ENCODE data around the genes FOXD4, SMARCA2 and SLC1A1.

DNA sequence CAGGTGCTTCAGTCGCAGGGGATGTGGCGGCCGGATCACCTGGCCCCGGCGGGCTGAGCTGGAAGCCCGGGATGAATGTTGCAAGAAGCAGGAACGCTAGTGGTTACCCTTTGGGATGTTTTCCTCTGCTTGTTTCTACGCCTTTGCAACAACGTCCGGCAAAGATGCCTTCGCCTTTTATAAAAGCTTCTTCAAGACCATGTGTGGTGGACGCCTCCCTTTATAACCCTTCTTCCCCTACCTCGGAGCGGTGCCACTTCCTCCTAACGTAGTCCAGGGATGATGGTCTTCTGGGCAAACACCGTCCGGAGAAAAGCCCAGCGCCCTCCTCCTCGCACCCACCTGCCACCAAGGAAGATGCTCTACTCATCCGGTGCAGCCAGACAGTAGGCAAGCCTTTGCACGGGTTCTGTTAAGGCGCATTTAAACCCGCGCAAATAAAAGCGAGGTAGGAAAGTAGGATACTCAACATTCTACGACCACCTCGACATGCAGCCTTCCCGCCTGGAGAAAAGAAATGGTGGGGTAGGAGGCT is at the start of gene FOXD4:
FOXD4 (minus strand) TSS at position 291 of the 535 bp plus-strand sequence.
- PRO-cap, result no peak
- RRBS, 2 experiments, result 30 to 82% methylated on average over 2 to 5 of the region's 28 CpGs

DNA sequence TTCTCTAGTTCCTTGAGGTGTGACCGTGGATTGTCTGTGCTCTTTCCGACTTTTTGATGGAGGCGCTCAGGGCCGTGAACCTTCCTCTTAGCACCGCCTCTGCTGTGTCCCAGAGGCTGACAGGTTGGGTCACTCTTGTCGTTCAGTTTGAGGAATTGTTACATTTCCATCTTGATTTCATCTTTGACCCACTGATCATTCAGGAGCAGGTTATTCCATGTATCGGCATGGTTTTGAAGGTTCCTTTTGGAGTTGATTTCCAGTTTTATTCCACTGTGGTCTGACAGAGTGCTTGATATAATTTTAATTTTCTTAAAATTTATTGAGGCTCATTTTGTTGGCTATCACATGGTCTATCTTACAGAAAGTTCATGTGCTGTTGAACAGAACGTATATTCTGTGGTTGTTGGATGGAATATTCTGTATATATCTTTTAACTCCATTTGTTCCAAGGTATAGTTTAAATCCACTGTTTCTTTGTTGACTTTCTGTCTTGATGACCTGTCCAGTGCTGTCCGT is 8.6 kb upstream of the FOXD4 start:
- PRO-cap, result no peak
- RRBS, 2 experiments, result no CpG with 5 or more reads among the region's 9 CpGs

GRCh38 chr9:210870-211406 is 3.7 kb upstream of the DOCK8 start:
- PRO-cap, result no peak
- RRBS, 2 experiments, result no CpG with 5 or more reads among the region's 8 CpGs

DNA sequence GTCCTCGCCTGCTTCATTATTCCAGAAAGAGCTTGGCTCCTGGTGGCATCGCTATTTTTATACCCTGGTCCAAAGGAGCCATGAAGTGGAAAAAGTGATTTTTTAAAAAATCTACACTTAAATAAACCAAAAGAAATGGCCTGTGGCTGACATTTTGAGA is 727 bp downstream of the DOCK8 start:
- PRO-cap, result no peak
- RRBS, 2 experiments, result no CpG with 5 or more reads among the region's 2 CpGs

DNA sequence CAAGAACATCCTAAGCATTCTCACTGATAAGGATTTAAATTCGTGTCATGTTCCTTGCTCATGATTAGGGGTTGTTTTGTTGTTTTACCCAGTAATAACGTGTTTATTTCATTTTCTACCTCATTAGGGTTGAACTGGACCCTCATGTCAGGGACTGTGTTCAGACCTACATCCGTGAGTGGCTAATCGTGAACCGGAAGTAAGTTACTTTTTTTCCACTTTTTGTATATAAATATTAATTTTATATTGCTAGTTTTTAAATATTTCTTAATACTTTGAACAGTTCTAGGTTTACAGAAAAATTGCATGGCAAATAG is 74.7 kb downstream of the DOCK8 start:
- PRO-cap, result no peak
- RRBS, 2 experiments, result no CpG with 5 or more reads among the region's 5 CpGs

DNA sequence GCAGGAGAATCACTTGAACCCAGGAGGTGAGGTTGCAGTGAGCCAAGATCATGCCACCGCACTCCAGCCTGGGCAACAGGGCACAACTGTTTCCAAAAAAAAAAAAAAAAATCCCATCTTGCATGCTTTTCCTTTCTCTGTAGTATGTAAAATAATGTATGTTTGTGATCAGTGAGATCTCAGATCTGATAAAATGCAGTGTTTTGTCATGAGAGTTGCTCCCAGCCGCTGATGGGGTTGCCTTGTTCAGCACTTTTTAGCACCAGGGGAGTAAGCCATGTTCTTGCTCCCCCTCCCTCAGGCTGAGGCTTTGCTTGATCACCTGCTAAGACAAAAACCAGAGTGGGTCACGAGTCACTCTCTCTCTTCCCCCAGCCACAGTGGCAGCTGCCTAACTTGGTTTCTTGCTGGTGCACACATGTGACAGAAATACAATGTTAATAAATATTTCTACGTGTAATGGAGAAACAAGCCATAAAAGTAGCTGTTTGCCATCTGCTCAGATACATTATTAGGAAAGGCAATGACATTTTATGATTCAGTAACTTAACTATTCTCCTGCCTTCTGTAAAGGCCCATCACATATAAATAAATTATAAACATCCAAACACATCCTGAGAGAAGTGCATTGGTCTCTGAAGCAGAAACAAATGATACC is 124.6 kb downstream of the KANK1 start:
- PRO-cap, result no peak
- RRBS, 2 experiments, result no CpG with 5 or more reads among the region's 4 CpGs

GRCh38 chr9:744670-745259 is 96.7 kb upstream of the DMRT1 start:
- PRO-cap, result no peak
- RRBS, 2 experiments, result no CpG with 5 or more reads among the region's 7 CpGs

DNA sequence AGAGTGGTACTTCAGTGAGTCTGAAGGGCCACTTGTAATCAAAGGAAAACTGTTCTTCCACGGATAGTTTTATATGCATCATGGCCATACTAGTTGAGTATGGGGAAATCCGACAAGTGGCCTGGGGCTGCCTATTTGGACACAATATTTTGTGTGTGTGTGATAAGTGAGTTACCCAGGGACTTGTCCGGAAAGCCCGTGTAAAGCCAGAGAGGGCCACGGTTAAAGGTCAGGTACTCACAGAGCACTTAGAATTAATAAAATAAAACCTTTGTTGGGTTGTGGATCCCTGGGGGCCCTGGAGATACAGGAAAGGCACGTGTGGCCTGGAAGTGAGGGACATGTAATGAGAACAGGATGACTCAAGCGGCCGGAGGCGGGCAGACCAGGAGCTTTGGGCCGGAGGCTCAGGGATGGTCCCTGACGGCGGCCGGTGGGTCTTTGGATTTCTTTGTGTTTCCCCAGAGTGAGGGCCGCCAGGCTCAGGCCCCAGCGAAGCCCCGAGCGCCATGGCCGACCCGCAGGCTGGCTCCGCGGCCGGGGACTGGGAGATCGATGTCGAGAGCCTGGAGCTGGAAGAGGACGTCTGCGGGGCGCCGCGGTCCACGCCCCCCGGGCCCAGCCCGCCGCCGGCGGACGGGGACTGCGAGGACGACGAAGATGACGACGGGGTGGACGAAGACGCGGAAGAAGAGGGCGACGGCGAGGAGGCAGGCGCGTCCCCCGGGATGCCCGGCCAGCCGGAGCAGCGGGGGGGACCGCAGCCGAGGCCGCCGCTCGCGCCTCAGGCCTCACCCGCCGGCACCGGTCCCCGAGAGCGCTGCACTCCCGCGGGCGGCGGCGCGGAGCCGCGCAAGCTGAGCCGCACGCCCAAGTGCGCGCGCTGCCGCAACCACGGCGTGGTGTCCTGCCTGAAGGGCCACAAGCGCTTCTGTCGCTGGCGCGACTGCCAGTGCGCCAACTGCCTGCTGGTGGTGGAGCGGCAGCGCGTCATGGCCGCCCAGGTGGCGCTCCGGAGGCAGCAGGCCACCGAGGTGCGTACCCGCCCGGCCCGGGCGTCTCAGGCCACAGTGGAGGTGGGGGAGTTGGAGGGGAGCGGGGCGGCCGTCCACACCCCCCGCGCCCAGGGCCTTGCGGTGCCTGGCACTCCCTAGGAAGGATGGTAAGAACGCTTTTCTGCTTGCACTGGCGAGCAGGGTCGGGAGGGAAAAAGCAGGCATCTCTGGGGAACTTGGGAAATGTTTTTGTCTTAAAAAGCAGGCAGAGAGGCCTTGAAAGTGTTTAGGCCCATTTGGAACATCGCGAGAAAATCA is 1.4 kb downstream of the DMRT2 start:
- PRO-cap, result no peak
- RRBS, 2 experiments, result 19 to 85% methylated on average over 33 of the region's 108 CpGs

GRCh38 chr9:1071497-1072296 is 21.5 kb downstream of the DMRT2 start:
- PRO-cap, result no peak
- RRBS, 2 experiments, result no CpG with 5 or more reads among the region's 6 CpGs

DNA sequence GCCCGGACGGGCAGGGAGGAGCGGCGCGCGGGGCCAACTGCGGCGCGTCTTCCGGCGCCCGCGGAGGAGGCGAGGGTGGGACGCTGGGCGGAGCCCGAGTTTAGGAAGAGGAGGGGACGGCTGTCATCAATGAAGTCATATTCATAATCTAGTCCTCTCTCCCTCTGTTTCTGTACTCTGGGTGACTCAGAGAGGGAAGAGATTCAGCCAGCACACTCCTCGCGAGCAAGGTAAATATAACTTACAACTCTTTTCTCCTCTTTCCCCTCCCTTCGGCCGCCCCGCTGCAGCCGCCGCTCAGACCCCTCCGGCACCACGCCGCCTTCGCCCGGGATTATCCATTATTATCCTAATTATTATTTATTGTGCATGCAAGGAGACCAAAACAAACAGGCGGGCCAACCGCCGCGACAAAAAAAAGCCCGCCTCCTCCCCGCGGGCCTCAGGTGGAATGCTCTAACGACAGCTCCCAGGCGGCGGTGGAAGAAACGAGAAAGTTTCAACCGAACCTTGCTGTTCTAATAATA is at the start of gene SMARCA2:
SMARCA2 (plus strand) TSS at position 173 of the 527 bp plus-strand sequence.
- PRO-cap, result bidirectional peak, plus-strand start at position 173 of the sequence, minus-strand start outside the sequence
- RRBS, 2 experiments, result 1 to 2% methylated on average over 10 of the region's 42 CpGs

DNA sequence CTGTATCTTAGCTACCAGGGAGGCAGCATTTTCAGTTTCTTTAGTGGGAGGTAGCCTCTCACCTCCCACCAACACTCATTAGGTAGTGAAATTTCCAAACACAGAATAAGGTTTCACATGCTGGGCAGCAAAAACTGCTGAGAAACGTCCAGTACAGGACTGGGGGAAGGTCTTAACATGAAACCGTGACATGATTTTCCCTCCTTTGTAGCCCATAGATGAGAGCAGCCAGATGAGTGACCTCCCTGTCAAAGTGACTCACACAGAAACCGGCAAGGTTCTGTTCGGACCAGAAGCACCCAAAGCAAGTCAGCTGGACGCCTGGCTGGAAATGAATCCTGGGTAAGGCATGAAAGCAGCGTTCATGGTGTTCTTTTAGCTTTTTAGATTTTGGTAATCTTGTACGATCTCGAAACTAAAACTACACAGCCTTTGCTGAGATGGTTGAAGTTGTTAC is 57.9 kb downstream of the SMARCA2 start:
- PRO-cap, result no peak
- RRBS, 2 experiments, result no CpG with 5 or more reads among the region's 8 CpGs

DNA sequence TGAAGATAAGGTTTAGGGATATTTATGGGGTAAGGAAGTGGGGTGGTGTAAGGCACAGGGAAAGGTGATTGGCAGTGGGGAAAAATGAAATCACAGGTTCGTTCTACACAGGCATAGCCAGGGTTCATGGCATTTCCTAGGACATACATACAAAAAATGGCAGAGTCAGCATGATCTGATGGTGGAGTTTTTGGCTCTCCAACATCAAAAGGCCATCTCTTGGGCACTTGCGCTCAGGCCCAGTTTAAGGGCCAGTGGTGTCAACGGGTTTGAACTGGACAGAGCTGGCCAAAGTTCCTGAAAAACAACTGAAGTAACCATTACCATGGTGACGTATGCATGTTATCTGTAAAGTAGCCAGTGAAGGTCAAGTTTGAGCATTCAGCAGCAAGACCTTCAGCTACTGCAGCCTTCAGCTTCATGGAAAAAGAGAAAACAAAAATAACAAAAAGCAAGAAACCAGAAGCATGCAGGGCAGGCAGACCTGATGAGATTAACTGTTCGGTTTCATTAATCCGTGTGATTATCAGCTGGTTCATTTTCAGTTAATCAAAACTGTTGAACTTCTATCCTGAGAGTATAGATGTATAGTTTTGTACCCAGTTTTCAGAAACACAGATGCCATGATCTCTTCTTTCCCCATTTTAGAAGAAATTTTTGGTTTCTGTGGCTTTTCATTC is 92.9 kb downstream of the SMARCA2 start:
- PRO-cap, result no peak
- RRBS, 2 experiments, result no CpG with 5 or more reads among the region's 6 CpGs

DNA sequence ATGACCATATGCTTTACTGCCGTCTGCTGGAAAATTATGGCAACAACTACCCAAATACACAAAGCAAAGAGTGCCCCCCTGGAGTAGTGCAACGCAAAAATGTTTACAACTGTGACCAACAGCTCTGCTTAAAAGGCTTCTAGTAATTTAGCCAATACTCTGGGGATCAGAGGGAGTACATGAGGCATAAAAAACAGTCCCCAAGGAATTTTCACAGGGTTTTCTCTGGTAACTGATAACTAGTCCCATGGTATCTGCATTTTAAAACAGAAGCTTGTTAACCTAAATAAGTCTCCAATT is 10.9 kb downstream of the KCNV2 start:
- PRO-cap, result no peak
- RRBS, 2 experiments, result no CpG with 5 or more reads among the region's 2 CpGs

- PRO-cap, result no peak
- RRBS, 2 experiments, result no CpG with 5 or more reads among the region's 4 CpGs
These were observed 43.9 kb downstream of the KCNV2 start for GRCh38 chr9:2761071-2761736.

DNA sequence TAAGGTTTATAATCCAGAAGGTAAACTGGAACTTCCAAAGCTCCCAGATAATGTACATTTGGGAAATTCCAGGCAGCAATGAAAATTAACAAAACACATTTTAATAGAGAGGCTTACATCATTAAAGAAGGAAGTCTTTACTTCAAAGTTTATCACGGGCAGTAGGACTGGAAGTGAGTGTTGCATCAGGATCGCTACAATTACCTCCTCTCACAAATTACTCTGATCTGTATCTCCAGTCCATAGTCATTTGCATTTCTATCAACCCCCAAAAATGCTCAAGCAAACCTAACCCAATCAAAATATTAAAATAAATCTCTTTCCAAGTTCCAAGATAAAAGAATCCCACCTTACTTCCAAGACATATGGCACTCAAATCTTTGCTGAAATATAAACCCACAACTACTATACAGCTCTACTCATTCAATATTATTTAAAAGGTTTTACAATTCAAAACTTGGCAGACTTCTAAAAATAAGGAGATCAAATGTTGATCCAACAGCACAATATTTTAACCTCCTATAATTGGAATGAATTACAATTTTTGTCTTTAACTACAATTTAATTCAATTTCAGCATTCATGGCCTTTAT is 12.2 kb downstream of the RFX3 start:
- PRO-cap, result no peak
- RRBS, 2 experiments, result no CpG with 5 or more reads among the region's 2 CpGs

DNA sequence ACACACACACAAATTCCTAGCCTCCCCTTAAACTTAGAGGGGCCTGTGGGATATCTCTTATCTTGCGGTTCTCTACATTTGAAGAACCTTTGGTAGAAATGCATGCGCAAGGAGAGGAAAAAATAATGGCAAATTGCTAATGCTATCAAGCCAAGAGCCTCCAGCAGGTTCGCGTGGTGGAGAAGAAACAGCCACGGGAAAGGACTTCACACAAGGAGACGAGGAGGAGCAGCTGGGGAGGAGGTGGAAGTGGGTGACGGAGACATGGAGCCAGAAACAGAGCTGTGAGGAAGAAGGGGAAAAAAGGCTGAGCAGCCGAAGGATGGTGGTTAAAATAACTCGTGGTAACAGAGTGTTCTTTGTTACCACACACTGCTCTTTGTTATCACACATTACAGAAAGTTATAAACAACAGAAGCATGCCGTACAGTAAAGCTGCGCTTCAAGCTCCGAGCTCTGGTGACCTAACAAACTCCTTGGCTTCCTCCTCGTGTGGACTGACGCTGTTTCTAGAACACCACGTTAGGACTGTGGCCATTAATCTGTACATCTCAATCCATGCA is 215.5 kb downstream of the GLIS3 start:
- PRO-cap, result no peak
- RRBS, 2 experiments, result no CpG with 5 or more reads among the region's 15 CpGs

- PRO-cap, result no peak
- RRBS, 2 experiments, result no CpG with 5 or more reads among the region's 15 CpGs
These were observed 144.6 kb downstream of the GLIS3 start for GRCh38 chr9:4155075-4155899.

- PRO-cap, result no peak
- RRBS, 2 experiments, result no CpG with 5 or more reads among the region's 4 CpGs
These were observed 36.0 kb downstream of the GLIS3 start for GRCh38 chr9:4263643-4264515.

DNA sequence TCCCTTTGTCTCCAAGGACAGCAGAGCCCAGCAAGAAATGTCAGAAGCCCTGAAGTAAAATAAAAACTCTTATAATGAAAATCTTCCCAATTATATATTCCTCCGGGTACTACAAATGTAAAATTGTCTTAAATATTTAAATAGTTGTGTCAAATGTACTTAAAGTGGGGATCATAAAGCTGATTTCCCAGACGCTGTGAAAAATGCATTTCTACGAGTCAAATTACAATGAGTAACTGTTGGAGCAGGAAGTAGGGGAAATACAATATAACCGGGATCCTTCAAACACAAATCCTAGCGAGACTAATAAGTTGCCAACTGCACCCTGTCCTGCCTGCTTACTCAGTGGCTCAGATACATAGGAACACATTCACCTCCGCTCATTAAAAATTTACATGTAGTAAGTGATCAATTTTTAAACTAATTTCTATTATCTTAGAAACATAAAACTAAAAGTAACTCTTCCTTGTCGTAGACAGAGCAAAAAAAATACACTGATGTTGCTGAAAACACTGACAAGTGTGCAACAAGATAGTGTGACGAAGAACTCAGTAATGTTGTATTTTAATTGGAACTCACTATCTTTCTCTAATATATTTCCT is 22.1 kb downstream of the GLIS3 start:
- PRO-cap, result no peak
- RRBS, 2 experiments, result no CpG with 5 or more reads among the region's 8 CpGs

- PRO-cap, result bidirectional peak, plus-strand start at chr9:4490216, minus-strand start at chr9:4490097; bidirectional peak, plus-strand start at chr9:4490418, minus-strand start at chr9:4490329
- RRBS, 2 experiments, result 1 to 2% methylated on average over 50 of the region's 76 CpGs
These were observed at the start of gene SLC1A1 for GRCh38 chr9:4489884-4490718. TSS of gene SLC1A1 (plus strand) at chr9:4490468.

All from HEK293 (cell line).